ENCODE results near the genes TLX2, GCFC2, REG1B and SUCLG1.

CAGE:
- cytosol, long polyA minus RNA = no peak
- cytosol, long polyA plus RNA = no peak
- long polyA plus RNA = no peak
- nucleus, long polyA minus RNA = no peak
- nucleus, long polyA plus RNA = no peak
These were observed 320 bp downstream of the TTC31 start for GRCh38 chr2:74483151-74483650.

DNA sequence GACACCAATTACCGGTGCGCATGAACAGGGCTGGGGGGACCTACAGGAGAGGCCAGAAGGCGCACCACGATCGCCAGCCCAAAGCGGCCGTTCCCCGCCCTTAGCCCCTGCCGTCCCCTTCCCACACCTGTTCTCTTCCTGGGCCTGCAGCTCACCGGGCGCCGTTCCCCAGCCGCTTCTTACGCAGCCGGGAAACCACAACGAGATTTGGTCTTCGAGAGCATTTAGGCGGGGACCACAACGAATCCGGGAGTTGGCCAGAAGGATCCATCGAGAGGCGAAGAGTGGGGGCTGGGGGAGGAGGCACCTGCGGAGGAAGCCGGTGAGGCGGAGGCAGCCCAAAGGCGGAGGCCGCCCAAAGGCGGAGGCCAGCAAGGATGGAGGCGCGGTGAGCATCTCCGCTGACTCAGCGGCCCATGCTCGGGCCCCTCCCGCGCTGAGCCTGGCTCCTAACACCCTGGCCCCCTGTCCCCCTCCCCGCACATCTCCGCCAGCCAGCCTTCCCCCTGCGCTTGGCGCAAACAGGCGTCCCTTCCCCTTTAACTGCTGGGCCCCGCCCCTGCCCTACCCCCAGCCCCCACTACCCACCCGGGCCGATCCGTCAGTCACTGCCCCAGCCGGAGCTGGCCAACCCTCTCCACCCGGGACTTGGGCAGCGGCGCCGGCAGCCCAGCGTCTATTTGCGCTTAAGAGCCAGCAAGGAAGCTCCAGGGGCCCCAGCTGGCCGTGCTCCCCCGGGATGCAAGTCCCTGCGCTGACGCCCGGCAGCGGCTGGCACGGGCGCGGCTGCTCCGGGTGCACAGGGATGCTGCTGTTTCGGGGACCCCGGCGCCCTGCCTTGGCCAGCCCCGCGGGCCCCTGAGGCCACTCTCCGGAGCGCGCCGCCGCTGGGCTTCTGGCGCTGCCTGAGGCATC, at the start of gene TLX2:
Gene TLX2, plus strand, starts transcription at position 604 of the 915 bp plus-strand sequence.
CAGE:
- cytosol, long polyA minus RNA = no peak
- cytosol, long polyA plus RNA = no peak
- long polyA plus RNA = no peak
- nucleus, long polyA minus RNA = no peak
- nucleus, long polyA plus RNA = no peak

DNA sequence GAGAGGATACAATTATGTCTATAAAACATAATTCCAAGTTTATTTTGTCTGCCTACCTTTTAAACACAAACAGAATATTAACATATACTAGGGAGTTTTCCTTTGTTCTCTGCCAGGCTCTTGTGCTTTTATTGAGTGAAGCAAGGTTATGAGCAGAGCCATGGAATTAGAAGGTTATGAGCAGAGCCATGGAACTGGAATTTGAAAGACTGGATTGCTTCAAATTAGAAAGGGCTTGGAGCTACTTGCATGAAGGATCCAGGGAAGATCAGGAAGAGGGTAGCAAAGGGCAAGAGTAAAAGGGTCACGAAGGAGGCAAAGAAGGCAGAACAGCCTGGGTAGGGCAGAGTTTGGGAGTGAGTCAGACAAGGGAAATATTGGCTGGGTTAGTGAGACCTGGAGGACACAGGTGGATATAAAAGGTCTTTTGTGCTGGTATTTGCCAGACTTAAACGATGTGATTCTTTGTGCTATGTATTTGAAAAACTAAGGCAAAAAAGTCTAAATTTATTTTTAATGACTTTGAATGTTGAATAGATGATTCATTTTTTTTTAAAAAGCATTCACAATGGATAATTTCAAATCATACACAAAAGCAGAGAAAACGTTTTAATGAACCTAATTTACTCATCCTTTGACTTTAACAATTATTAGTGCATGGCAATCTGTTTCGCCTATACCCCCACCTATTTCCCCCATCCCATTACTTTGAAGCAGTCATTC, 65.1 kb downstream of the SEMA4F start:
CAGE:
- cytosol, long polyA minus RNA = no peak
- cytosol, long polyA plus RNA = no peak
- long polyA plus RNA = no peak
- nucleus, long polyA minus RNA = no peak
- nucleus, long polyA plus RNA = no peak

DNA sequence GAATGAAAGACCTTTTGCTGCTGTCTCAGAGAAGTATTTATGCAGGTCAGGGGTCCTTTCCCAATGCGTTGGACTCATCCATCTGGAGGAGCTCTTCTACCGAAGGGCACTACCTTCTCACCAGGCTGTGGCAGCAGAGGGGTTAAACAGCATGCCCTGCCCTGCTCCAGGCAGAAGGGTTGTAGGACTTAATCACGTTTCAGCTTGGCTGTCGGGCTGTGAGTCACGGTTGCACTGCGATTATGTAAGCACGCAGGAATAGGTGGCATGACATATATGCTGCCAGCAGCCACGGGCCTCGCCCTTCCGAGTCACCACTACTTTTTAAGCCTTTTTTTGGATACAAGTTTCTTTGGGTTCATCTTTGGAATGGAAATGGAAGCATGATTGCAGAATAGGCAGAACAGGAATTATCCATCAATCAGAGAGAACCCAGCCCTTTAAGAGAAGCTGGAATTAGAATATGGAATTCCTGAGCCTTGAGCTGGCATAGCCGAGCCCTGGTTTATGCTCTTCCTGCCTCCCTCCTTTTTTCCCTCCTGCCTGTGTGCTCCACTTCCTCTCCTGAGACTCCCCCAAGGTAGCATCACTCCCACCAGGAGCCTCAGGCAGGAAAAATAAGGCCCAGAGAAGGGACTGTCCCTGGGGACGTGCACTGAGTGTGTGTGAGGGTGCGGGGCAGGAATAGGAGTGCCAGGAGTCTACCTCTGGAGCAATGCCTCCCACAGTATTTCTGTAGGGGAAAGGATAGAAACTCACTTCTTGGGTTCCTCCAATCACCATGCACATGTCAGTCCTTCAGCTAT, 86.8 kb downstream of the SEMA4F start:
CAGE:
- cytosol, long polyA minus RNA = no peak
- cytosol, long polyA plus RNA = no peak
- long polyA plus RNA = no peak
- nucleus, long polyA minus RNA = no peak
- nucleus, long polyA plus RNA = no peak

GRCh38 chr2:74872831-74873420, 39.0 kb downstream of the HK2 start:
CAGE:
- cytosol, long polyA minus RNA = no peak
- cytosol, long polyA plus RNA = no peak
- long polyA plus RNA = no peak
- nucleus, long polyA minus RNA = no peak
- nucleus, long polyA plus RNA = no peak

CAGE:
- cytosol, long polyA minus RNA = no peak
- cytosol, long polyA plus RNA = no peak
- long polyA plus RNA = no peak
- nucleus, long polyA minus RNA = no peak
- nucleus, long polyA plus RNA = no peak
These were observed 10.7 kb upstream of the POLE4 start for GRCh38 chr2:74947781-74948149.

GRCh38 chr2:75238914-75239406, 39.6 kb upstream of the TACR1 start:
CAGE:
- cytosol, long polyA minus RNA = no peak
- cytosol, long polyA plus RNA = no peak
- long polyA plus RNA = no peak
- nucleus, long polyA minus RNA = no peak
- nucleus, long polyA plus RNA = no peak

DNA sequence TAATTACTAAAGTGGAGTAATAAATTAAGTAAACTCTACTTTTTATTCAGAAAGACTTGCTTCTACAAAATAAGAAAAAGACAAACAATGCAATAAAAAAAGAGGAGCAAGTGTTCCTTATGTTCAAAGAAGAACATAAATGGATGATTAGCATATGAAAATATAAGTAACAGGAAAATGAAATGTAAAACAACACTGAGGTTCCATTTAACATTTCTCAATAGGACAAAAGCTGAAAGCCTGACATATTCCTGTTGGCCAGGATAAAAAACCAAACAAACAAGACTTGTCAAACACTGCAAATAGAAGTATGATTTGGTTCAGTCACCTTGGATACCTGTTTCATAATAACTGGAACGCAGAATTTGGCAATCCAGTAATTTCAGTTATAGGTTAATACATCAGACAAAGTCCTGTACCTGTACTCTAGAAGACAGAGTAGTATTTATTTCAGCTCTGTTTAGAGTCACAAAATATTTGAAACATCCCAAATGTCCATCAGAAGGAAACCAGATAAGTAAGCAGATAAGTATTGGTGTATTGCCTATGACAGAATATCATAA, 16.5 kb upstream of the EVA1A start:
CAGE:
- cytosol, long polyA minus RNA = no peak
- cytosol, long polyA plus RNA = no peak
- long polyA plus RNA = no peak
- nucleus, long polyA minus RNA = no peak
- nucleus, long polyA plus RNA = no peak

DNA sequence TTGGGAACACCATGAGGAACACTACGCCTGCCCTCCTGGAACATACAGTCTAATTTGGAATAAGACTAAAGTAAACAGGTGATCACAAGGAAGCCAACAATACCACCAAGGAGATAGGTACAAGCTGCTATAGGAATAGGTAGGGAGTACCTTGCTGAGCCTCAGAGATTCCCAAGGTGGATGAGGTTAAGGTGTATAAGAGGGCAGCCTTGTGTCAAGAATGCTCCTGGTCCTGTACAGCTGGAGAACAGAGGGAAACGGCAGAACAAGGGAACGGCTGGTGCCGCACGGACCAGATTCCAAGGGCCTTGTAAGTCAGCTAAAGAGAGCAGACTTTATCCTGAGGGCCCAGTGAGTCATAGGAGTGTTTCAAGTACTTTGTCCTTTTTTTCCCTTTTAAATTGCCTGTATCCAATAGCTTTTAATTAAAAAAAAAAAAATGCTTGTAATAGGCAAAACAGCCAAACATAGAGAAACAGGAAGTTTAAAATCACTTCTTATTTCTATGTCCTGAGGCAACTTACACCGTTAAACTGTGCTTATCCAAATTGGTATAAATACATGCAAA, 41.9 kb upstream of the EVA1A start:
CAGE:
- cytosol, long polyA minus RNA = no peak
- cytosol, long polyA plus RNA = no peak
- long polyA plus RNA = no peak
- nucleus, long polyA minus RNA = no peak
- nucleus, long polyA plus RNA = no peak

DNA sequence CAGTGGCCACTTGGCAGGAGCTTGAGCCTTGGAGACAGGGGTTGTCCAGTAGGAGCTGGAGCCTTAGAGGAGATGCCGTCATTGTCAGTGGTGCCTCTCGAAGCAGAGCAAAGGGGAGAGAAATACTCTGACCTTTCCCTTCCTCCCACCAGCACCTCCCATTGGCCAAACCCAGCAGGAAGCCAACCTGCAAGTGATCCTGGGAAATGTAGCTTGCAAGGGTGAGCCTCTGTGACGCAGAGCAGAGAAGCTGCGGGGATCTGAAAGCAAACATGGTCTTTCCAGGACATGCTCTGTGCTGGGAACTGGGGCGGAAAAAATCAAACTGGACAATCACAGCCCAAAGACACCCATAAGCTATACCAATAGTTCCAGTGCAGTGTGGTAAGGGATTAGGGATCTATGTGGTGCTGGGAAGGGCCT, 33.6 kb upstream of the MRPL19 start:
CAGE:
- cytosol, long polyA minus RNA = no peak
- cytosol, long polyA plus RNA = no peak
- long polyA plus RNA = no peak
- nucleus, long polyA minus RNA = no peak
- nucleus, long polyA plus RNA = no peak

GRCh38 chr2:75710235-75711510, at the start of gene GCFC2:
Gene GCFC2 (minus strand): TSS chr2:75710915.
CAGE:
- cytosol, long polyA minus RNA = no peak
- cytosol, long polyA plus RNA = no peak
- long polyA plus RNA = start-site peak on the minus strand at chr2:75710882-75710926, 263 and 66 reads in 2 replicates
- nucleus, long polyA minus RNA = no peak
- nucleus, long polyA plus RNA = start-site peak on the minus strand at chr2:75710874-75710955, 78 and 70 reads in 2 replicates

GRCh38 chr2:77753688-77754480, 231.7 kb upstream of the LRRTM4 start:
CAGE:
- cytosol, long polyA minus RNA = no peak
- cytosol, long polyA plus RNA = no peak
- long polyA plus RNA = no peak
- nucleus, long polyA minus RNA = no peak
- nucleus, long polyA plus RNA = no peak

DNA sequence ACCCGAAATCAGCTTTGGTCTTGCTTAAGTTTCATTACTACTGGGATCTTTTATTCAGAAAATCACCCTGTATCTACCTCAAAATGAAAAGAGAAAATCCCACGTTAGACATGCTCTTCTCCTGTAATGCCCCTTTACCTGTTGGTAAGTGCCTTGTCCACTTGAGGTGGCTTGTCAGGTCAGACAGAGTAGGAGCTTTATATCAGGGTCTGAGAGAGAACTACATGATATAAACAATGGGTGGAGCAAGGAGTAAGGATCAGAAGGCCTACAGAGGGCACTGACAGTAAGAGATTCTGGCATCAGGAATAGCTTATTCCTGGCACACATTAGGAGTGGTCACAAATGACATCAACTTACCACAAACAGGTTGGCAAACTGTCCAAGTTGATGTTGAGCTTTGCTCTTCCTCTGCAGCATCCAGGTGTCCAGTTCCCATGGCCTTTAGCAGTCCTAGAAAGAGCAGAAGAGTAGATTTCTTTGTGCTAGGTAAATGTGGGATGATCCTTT, at the start of gene REG1B:
Gene REG1B, minus strand, starts transcription at position 173 of the 510 bp plus-strand sequence.
CAGE:
- cytosol, long polyA minus RNA = no peak
- cytosol, long polyA plus RNA = no peak
- long polyA plus RNA = no peak
- nucleus, long polyA minus RNA = no peak
- nucleus, long polyA plus RNA = no peak

DNA sequence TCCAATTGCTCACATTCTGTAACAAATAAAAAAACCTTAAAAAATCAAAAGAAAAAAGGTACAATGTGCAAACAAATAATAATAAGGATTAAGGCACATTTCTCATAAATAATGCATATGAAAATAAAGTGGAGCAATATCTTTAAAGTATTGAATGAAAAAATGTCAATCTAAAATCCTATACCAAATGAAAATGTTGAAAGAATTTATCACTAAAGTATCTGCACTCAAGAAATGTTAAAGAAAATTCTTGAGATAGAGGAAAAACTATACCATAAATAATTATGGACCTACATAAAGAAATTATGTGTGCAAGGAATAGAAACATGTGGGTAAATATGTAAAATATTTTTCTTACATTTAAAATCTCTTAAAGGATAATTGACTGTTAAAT, 711.2 kb upstream of the LRRTM1 start:
CAGE:
- cytosol, long polyA minus RNA = no peak
- cytosol, long polyA plus RNA = no peak
- long polyA plus RNA = no peak
- nucleus, long polyA minus RNA = no peak
- nucleus, long polyA plus RNA = no peak

DNA sequence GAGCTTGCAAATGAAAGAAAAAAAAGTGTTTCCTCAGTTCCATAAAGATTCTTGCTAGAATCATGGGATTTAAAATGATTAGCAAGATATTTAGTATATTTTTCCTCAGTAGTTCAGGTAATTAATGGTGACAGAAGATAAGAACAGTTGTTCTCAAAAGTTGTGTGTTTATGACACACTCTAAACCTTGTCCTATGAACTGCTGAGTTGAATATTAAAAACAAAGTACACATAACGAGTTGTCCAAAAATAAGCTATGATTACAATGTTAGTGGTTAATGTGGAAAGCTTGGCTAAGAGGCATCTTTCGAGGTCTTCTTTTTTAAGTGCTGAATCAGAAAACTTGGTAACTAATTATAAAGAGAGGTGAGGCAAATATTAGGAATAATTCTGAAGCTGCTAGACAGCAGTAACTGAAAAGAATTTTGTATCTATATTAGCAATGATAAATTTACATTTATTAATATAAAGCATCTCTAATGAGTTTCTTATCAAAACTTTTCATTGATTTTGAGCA, 1088.7 kb downstream of the SUCLG1 start:
CAGE:
- cytosol, long polyA minus RNA = no peak
- cytosol, long polyA plus RNA = no peak
- long polyA plus RNA = no peak
- nucleus, long polyA minus RNA = no peak
- nucleus, long polyA plus RNA = no peak

CAGE:
- cytosol, long polyA minus RNA = no peak
- cytosol, long polyA plus RNA = no peak
- long polyA plus RNA = no peak
- nucleus, long polyA minus RNA = no peak
- nucleus, long polyA plus RNA = no peak
These were observed 721.6 kb downstream of the SUCLG1 start for GRCh38 chr2:83737451-83737821.

DNA sequence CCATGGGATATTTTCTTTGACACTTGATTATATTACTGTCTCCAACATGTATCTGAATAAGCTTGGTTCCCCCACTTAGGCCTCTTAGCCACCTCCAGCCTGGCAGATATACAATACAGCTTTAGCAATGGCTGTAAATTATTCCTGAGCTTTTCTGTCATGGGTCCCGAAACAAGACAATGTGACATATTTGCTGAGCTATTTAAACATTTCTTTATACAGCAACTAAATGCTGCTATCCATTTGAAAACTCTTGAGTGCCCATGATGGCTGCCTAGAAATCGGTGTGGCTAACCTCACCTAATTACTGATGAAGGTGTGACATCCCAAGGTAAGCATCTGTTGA, 406.1 kb downstream of the SUCLG1 start:
CAGE:
- cytosol, long polyA minus RNA = no peak
- cytosol, long polyA plus RNA = no peak
- long polyA plus RNA = no peak
- nucleus, long polyA minus RNA = no peak
- nucleus, long polyA plus RNA = no peak

GRCh38 chr2:84458383-84459401, at the start of gene SUCLG1:
Gene SUCLG1 (minus strand): TSS chr2:84459280.
CAGE:
- cytosol, long polyA minus RNA = start-site peak on the minus strand at chr2:84459238-84459276, 152 reads
- cytosol, long polyA plus RNA = start-site peak on the minus strand at chr2:84459186-84459294, 2,871 and 8,636 reads in 2 replicates
- long polyA plus RNA = start-site peak on the minus strand at chr2:84459238-84459294, 6,594 and 8,277 reads in 2 replicates
- nucleus, long polyA minus RNA = start-site peak on the minus strand at chr2:84459238-84459263, 50 reads
- nucleus, long polyA plus RNA = start-site peak on the minus strand at chr2:84459238-84459286, 1,403 and 10,546 reads in 2 replicates

GRCh38 chr2:84486369-84487250, 27.5 kb upstream of the SUCLG1 start:
CAGE:
- cytosol, long polyA minus RNA = no peak
- cytosol, long polyA plus RNA = no peak
- long polyA plus RNA = no peak
- nucleus, long polyA minus RNA = no peak
- nucleus, long polyA plus RNA = no peak

CAGE:
- cytosol, long polyA minus RNA = no peak
- cytosol, long polyA plus RNA = no peak
- long polyA plus RNA = no peak
- nucleus, long polyA minus RNA = no peak
- nucleus, long polyA plus RNA = no peak
These were observed 48.0 kb downstream of the TRABD2A start for GRCh38 chr2:84832894-84833368.